Hematopoietic multipotent progenitor cell (in vitro differentiated cells): Measurements from ENCODE around the genes ACADS and ANAPC5.

GRCh38 chr12:120725557-120726666 is at the start of gene ACADS:
Gene ACADS (plus strand): TSS chr12:120725826.
- CAGE, long polyA plus RNA = no peak

DNA sequence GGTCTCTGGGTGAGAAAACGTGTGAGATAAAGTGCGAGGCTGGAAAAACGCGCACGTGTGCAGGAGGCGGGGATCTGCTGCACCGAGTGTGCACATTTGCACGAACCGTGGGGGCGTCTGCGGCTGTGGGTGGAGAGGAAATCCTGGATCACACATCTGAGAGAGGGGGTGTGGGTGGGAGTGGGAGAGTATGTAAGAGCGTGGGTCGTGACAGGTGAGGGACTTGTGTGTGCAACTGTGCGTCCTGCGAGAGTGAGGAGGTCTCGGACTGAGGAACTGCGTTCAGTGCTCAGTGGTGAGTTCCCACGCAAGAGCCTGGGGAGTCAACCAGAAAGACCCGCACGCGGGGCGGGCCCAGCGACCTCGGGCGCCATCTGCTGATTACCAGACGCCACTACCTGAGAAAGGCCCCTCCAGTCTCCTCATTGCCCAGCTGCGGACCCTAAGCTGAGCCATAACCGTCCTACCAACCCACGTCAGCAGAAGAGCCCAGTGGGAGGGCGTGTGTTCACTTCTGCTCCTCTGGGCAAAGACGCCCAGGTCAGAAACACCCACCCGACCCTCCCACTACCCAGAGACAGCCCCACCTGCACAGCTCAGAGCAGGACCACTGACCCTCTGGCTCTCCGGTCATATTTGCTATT is 36.8 kb upstream of the P2RX7 start:
- CAGE, long polyA plus RNA = no peak

GRCh38 chr12:121154820-121155358 is 22.2 kb downstream of the P2RX7 start:
- CAGE, long polyA plus RNA = no peak

- CAGE, long polyA plus RNA = no peak
Observed at GRCh38 chr12:121241152-121241739, 31.3 kb downstream of the P2RX4 start.

GRCh38 chr12:121288176-121289021 is 8.1 kb downstream of the CAMKK2 start:
- CAGE, long polyA plus RNA = no peak

DNA sequence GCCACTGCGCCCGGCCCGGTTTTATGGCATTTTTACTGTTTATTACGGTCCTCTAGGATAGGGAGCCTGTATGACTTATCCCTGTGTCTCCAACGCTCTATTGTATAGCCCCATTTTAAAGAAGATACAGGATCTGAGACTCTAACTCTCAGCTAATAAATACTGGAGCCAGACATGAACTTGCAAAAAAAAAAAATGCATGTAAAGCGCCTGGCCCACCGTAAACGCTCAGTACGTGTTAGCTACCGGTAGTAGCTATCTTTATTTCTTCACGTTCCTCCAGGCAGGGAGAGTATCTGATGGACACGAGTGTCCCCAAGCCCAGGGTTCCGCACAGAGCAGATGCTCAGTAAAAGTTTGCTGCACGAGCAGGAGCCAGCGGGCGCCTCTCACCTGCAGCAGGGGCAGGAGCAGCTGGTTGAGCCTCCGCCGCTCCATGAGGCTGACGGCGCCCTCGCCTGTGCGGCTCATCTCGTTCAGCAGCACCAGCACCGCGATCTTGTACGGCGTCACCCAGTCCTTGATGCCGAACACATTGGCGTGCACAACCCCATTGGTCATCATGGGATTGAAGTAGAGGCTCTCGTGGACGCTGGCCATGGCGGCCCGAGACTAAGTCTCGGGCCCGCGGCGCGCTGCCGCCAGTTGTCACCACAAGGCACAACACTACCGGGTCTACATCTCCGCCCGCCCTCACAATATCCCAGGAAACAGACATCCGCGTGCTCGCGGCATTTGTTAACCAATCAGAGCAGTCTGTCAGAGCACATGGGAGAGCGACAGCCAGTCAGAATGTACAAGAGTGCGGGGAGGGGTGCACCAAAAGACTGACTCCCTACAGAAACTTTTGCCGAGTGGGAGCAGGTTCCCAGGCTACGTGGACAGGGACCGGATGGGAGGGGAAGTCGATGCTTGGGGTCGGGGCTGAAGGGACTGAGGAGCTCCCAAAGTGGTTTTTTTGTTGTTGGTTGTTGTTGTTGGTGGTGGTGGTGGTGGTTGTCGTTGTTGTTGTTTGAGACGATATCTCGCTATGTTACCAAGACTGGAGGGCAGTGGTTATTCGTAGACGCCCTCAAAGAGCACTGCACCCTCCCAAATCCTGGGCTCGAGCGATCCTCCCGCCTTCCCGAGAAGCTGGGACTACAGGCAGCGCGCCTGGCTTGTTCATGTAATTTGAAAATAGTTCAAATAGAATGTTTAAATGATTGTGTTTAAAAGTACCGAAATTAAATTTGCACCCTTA is at the start of gene ANAPC5:
Gene ANAPC5, minus strand, starts transcription at position 671 of the 1,243 bp plus-strand sequence.
- CAGE, long polyA plus RNA = start-site peak on the minus strand centred at position 666 of the sequence, 33 bp wide, 499 reads

DNA sequence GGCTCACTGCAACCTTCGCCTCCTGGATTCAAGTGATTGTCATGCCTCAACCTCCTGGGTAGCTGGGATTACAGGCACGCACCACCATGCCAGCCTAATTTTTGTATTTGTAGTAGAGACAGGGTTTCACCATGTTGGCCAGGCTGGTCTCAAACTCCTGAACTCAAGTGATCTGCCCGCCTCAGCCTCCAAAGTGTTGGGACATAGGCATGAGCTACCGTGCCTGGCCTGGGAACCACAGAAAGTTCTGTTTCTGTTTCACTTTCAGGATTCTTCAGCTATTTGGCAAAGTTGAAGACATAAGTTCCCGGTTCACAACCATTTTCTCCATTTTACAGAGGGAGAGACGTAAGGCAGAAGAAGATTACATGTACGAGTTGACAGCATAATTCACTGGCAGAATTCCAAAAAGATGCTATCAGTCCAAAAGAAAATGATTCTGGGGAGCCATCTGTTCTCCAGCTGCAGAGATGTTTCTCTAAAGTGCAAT is 8.2 kb upstream of the RNF34 start:
- CAGE, long polyA plus RNA = no peak

GRCh38 chr12:121400240-121401403 is 704 bp downstream of the RNF34 start:
- CAGE, long polyA plus RNA = start-site peak on the plus strand at chr12:121400804-121400901, 48 reads

DNA sequence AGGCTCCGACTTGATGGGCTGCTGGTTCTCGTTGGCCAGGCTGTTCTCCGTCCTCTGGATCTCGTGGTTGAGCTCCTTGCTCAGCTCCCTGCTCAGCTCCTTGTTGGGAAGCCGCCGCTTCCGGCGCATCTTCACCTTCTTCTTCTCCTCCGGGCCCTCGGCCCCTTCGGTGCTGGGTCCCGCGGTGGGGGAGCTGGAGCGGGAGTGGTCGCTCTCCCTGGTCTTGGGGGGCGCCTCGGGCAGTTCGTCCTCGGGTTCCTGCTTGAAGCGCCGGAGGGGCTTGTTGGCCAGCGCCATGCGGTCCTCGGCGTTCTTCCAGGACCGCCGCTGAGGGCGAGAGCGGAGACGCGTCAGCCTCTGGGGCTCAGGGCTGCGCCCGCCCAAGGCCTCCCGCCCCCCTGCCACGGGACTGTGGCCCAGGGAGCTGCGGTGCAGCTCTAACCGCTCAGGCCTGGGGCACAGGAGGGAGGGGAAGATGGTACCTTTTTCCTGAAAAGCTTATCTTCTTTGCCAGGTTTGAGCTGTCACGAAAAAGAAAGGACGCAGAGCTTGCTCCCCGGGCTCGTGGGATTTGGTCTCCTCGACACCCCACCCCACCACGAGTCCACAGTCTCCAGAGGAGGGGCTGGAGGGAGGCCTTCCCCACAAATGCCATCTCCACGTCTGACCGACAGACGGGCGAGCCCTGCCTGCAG is 42.7 kb downstream of the RNF34 start:
- CAGE, long polyA plus RNA = no peak

- CAGE, long polyA plus RNA = no peak
Observed at GRCh38 chr12:121581683-121581989, 813 bp upstream of the KDM2B start.

- CAGE, long polyA plus RNA = no peak
Observed at GRCh38 chr12:121748154-121749326, 36.0 kb downstream of the TMEM120B start.

DNA sequence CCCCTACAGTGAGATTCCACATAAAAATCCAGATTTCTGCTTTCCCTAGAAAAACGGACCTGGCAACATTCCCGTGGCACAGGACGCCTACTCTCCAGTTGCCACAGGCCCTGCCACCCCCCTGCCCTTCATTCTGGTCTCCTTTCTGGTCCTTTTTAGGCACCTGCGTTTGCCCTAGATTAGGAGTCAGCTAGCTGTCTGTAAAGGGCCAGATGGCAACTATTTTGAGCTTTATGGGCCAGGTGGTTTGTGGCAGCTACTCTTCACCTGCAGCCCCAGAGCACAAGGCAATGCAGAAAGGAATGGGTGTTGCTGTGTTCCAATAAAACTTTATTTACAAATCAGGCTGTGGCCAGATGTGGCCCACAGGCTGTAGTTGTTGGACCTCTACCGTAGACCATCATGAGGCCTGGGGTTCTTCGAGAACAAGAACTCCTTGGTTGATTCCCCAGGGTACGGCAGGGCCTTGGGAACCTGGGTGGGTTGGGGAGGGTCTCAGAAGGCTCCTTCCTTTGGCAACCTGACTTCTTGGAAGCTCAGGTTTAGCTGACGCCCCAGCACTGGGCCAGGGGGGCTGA is 16.0 kb downstream of the RHOF start:
- CAGE, long polyA plus RNA = no peak

DNA sequence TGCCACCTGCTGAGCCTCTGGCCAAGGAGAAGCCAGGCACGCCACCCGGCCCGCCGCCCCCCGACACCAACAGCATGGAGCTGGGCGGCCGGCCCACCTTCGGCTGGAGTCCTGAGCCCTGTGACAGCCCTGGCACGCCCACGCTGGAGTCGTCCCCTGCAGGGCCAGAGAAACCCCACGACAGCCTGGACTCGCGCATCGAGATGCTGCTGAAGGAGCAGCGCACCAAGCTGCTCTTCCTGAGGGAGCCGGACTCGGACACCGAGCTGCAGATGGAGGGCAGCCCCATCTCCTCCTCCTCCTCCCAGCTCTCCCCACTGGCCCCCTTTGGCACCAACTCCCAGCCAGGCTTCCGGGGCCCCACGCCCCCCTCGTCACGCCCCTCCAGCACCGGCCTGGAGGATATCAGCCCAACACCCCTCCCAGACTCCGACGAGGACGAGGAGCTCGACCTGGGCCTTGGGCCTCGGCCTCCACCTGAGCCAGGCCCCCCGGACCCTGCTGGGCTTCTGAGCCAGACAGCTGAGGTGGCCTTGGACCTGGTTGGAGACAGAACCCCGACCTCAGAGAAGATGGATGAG is 6.5 kb downstream of the SETD1B start:
- CAGE, long polyA plus RNA = no peak

DNA sequence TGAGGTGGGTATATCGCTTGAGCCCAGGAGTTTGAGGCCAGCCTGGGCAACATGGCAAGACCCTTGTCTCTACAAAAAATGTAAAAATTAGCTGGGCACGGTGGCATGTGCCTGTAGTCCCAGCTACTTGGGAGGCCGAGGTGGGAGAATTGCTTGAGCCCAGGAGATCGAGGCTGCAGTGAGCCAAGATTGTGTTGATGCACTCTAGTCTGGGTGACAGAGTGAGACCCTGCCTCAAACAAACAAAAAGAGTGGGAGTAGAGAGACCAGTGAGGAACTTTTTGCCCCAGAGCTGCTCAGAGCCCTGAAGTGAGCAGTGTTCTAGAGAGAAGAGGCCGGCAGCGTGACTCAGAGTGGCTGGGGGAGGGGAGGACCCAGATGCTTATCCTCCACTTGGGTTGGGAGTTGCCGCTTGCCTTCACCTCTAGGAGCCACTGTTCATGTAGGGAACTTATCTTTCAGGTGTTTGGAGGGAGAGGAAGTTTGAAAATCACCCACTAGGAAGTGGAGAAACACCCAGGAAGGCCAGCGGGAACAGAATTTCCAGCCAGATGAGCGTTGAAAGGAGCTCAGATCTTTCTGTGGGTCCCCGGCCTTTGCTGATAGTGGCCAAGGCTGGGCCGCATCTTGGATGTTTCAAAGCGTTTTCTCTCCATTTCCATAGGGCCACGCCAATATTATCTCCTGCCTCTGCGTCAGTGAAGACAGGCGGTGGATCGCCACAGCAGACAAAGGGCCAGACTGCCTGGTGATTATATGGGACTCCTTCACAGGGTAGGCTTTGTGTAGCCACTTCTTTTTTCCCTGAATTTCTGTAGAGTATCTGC is 15.4 kb downstream of the CFAP251 start:
- CAGE, long polyA plus RNA = no peak

GRCh38 chr12:121950096-121950494 is 31.7 kb downstream of the CFAP251 start:
- CAGE, long polyA plus RNA = no peak

- CAGE, long polyA plus RNA = no peak
Observed at GRCh38 chr12:122020826-122021083, 929 bp upstream of the BCL7A start.

DNA sequence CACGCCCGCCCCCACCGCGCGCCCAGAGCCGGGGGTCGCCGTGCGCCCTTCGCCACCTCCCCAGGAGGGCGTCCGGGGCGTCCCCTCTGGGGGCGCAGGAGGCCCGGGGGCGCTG is 148 bp upstream of the BCL7A start:
- CAGE, long polyA plus RNA = no peak

DNA sequence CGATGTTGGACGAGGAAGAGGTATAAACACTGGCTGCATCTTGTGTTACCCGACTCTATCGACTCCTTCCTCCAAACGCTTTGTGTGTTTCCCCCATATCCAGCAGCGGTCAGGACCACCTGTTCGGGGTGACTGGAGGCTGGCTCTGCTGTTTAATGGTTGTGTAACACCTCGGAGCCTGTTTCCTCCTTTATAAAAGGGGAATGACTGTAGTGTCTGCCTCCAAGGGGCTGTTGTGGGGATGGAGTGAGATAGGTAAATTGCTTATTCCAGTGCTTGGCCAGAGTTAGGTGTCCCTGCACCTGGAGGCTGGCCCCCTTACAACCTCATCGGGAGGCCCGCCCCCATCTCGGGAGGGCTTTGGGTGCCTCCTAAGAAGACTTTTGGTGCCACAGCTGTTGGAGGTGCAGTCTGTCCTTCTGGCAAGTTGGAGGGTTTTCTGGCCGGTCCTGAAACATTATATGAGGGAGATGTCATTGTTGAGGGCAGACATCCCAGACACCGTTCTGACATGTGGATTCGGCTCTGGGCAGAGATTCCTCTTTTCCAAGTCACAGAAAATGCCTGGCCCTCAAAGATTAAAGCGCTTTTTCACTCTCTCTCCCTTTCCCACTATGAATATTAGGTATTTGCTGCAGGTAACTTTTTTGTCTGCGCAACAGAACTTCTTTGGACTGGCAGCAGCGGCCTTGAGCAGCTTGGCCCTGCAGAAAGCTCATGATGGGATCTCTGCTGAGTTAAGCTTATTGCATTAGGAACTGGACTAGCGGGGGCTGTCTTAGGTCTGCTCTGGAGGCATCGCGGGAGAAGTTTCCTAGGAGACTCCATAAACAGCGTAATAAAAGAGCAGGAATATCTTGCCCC is 1.2 kb downstream of the MLXIP start:
- CAGE, long polyA plus RNA = no peak

DNA sequence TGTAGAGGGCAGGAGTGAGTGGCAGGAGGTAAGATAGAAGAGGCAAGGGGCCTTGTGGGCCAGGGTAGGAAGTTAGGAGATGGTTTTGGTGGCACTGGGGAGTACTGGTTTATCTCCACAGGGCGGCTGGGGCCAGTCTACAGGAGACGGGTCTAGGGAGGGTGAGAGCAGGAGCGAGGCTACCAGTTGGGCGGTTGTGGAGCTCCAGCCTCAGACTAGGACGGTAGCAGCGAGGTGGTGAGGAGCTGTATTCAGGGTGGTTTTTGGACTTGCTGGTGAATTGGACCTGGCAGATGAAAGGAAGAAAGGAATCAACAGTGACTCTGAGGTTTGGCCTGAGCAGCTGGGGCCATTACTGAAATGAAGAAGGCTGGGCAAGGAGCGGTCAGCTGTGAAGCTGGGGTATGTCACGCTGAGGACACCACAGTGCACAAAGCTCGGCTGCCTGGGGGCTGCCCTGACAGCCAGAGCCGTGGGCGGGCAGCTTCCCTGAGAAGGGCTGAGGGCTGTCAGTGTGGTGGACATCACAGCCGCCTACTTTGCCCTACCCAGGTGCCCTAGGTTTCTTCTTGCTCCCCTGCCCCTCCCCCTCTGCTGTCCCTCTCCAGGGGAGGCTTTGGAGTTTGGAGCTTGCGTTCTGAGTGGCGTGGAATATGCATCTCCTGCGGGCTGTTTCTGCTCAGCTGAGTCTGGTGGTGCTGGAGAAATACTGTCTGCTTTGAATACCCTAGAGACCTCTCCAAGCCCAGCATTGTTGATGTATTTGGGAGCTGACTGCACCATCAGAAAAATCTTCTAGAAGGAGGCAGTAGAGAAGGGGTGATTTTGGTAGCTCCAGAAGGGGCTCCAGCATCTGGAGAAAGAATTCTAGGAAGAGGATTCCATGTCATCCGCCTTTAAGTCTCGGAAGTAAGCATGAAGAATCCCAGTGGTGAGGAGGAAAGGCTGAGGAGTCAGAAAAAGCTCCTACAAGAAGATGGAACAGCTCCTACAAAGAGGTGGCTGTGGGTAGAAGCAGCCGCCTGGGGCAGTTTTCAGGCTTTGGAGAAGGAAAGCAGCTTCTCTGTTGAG is 9.4 kb downstream of the MLXIP start:
- CAGE, long polyA plus RNA = no peak

DNA sequence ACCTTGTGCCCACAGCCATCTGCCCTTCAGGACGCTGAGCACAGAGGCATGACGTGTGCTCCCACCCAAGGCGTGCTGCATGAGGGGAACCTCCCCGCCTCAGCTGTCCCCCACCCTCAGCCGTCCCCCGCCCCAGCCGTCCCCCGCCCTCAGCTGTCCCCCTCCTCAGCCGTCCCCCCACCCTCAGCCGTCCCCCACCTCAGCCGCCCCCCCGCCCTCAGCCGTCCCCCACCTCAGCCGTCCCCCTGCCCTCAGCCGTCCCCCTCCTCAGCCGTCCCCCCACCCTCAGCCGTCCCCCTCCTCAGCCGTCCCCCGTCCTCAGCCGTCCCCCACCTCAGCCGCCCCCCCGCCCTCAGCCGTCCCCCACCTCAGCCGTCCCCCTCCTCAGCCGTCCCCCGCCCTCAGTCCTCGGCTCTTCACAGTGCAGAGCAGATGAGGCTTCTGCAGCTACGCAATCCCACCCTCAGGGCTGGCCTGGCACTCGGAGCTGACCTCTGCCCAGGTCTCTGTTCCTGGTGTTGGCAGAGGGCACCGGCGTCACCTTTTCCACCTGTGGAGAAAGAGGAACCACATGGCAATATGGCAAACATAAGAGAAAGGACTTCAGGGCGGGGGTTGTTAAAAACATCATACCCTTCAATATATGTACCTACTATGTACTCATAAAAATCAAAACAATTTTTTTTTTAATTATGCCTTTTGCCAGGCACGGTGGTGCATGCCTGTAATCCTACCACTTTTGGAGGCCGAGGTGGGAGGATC is 45.7 kb downstream of the MLXIP start:
- CAGE, long polyA plus RNA = no peak